HT-29 (cell line): ENCODE results near the gene LSMEM1.

DNA sequence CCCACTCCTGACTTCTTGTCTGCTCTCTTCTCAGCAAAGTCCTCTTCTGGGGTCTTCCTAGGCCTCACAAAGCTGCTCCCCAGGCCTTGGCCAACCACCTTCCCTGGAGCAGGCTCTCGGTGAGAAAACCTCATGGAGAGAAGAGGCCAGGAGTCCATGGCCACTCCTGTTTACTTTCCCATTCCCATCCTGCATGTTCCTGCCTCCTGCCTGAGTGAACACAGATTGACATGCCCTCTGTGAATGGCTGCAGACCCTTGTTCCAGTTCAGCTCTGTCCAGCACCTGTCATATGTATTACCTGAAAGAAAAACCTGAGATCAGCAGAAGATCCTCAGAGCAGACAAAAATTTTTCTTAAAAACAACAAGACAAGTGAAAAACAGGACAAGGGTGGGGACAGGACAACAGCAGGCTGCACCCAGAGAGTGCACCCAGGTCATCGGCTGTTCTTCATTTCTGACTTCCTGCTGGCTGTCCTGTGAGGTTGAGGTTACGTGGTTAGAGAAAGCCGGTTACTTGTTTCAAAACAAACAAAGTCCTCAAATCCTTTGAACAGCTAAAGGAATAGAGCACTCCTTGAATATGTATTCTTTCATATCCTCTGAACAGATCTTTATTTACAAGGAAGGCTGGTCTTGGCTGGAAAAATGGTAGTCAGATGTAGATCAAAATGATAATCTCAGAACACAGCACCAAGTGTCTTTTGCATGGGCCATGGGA is 34.0 kb upstream of the DLD start:
- RAMPAGE, long total RNA, result no peak

- RAMPAGE, long total RNA, result no peak
Observed at GRCh38 chr7:107946698-107947346, 55.8 kb downstream of the DLD start.

DNA sequence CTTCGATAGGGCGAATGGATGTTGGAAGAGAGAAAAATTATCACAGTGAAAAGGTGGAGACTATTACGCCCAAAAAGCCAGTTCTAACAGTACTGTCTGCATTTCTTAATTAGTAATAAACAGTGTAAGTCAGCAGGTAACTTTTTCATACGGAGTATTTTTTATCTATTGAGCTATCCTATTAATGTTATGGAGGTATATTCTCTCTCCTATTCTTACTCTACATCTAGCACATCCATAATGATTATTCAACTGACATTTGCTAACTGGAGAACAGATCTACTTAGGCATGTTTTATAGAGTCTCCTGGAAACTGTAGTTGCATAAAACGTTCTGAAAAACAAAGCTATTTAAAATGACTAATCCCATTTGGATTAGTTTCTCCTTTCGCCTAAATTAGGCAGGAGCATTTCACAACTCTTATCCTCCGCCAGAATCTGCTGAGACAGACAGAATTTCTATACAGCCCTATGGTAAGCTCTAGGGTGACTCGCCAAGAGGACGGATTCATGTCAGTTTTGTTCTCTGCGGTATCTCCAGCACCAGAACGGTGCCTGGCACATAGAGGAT is 44.4 kb downstream of the LAMB1 start:
- RAMPAGE, long total RNA, result no peak

DNA sequence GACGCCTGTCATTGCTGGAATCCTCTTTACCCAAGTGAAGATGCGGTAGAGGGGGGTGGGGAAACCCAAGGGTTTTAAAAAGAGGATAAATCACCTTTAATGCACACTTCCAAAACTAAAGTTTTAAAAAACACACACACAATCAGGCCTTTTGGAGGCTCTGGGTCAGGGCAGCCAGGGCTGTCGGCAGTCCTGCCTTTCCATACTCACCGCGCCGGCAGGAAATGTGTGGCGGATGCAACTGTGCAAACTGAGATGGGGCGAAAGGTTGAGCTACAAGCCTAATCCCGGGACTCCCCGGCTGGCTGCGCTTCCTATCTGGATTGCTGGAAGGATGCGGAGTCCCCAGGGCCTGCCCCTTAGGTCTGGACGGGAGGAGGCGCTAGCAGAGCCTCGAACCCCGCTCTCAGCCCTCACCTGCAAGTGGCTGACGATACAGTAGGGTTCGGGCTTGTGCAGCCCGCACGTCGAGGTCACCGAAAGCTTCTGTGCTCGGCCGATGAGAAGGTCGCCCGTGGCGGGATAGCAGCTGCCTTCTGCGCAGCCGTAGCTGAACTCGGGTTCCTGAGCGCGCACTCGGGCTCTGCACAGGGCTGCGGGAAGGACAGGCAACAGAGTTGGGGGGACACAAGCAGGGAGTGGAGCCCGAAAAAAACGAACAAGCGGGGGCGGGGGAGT is 1.7 kb downstream of the LAMB1 start:
- RAMPAGE, long total RNA, result no peak

DNA sequence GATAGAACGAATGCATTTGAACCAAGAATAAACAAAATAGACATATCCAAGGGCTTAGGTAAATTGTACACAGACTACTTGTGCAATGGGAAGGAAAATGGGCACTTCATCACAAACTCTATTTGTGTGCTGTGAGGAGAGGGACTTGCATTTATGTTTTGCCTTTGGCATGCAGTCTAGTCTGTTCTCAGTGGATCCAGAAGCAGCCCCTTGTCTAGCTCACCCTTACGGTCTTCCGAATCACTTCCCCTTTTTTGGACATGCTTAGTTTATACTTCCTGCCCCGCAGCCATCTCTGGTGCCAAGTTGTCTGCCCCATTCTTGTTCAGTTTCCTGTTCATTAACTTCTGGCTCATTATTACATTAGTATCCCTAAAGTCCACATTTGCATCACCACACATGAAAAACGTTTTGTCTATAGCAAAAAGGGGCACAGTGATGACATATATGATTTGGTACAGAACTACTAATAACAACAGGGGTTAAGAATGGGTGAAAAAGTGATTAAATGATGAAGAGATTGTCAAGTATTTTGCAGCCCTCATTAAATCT is 161.6 kb downstream of the NRCAM start:
- RAMPAGE, long total RNA, result no peak

GRCh38 chr7:108494008-108494614 is 31.8 kb downstream of the PNPLA8 start:
- RAMPAGE, long total RNA, result no peak

DNA sequence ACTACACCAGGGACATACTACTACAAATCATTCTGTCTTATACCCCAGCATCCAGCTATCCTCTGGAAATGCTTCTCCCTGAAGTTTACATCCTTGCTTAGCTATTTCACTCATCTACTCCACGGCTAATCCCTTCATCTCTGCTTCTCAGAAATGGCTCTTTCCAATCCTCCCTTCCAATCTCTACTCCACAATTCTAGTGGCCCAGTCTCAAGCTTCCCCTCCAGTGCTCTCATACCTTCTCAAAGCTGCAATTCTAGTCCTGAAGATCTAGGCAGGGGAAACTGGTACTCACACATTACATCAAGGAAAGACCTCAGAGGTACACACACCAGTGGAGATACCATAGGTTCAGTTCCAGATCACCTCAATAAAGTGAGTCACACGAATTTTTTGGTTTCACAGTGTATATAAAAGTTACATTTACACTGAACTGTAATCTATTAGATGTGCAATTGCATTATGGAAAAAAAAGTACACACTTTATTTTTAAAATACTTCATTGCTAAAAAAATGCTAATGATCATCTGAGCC is 123.1 kb downstream of the IMMP2L start:
- RAMPAGE, long total RNA, result no peak

- RAMPAGE, long total RNA, result no peak
Observed at GRCh38 chr7:111523664-111524151, 38.6 kb downstream of the IMMP2L start.

DNA sequence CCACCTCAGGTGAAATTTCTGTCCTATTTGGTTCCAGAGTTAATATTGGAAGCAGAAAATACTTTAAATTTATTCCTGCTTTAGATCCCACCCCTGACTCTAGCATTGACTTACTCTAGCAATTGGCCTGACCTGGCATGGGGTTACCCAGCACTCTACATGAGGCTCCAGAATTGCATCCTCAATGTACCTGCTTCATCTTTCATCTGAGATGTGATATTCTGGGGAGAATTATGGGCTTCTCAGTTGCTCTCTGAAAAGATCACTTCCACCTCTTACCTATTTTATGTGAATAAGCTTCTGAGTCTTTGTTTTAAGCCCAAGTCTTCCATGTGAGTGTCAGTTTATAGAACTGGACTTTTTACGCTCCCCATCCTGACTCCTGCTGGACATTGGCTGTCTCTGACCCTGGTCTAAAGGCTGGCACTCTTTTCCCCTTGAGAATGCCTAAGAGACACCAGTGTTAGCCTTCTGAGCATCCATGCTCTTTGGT is 148.4 kb upstream of the IMMP2L start:
- RAMPAGE, long total RNA, result no peak

DNA sequence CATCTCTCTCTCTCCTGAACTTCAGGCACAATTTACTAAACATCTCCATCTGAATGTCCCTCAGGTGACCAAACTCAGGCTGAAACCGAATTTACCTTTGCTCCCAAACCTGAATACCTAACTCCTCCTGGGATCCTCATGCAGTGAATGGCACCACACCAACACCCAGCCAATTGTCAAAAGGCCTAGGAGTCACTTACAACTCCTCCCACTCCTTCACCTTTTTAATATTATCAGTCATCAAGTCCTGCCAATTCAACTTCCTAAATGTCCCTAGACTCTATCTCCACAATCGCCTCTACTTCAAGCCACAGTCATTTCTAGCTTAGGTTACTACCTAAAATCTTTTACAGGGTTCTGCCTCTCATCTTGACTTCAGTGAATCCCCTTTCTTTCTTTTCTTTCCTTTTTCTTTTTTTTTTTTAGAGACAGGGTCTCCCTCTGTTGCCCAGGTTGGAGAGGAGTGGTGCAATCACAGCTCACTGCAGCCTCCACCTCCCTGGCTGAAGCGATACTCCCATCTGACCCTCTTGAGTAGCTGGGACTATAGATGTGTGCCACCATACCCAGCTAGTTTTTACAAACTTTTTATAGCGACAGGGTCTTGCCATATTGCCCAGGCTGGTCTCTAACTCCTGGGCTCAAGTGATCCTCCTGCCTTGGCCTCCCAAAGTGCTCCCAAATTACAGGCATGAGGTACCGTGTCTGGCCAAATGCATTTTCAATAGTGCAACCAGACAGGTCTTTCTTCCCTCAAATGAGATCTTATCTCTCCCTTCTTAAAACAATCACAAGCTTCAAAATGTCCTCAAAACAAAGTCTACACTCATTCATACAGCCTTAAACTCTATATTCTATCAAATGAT is 269.0 kb upstream of the IMMP2L start:
- RAMPAGE, long total RNA, result no peak

DNA sequence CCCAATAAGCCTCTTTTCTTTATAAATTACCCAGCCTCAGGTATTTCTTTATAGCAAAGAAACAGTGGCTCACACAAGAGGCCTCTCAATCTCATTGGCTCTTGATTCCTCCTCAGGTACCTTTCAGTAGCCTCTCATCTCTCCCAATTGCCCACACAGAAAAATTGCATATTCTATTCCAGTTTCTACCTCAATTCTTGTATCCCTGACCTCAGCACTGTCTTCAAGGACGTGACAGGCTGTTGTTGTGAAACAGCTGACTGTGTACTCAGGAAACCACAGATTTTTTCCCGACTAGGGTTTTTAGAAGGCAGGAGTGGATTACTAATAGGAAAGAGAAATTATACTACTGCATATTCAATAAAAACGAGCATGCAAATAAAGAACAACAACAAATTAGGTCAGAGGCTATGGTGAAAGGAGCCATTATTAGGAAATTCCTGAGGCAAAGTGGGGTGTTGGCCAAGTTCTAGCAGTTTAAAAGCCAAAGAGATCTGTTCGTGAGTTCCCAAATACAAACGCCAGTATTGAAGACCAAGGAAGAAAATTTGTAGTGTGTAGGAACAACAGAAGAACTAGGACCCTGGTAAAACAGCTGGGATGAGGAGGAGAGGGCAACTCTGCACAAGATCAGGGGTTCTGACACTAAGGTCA is 93.4 kb downstream of the DOCK4 start:
- RAMPAGE, long total RNA, result no peak

DNA sequence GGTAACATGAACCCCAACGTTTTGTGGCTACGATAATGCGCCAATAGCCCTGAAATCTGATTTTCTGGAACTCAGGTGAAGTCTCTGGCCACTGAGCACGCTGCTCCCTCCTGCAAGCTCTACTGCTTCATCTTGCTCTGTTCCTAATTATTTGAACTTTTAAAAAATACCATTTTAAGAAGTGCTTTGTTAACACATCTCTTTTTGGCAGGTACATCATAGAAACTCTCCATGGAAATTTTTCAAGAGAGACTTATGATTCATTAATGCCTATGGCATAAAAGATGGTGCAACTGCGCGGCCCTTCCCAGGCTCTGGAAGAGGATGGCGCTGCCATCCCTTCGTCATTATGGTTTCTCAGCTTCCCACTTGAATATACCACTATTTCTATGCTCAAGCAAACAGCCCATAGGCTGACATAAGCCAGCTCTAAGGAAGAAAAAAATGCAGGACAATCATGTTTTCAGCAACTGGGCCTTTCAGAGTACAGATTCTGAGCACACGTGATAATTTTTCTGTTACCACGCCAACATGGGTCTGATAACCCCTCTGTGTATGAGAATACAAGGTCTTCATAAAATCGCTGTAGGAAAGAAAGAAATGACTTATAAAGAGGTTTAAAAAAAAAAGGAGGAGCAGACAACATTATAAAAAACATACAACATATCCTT is 57.2 kb downstream of the DOCK4 start:
- RAMPAGE, long total RNA, result no peak

DNA sequence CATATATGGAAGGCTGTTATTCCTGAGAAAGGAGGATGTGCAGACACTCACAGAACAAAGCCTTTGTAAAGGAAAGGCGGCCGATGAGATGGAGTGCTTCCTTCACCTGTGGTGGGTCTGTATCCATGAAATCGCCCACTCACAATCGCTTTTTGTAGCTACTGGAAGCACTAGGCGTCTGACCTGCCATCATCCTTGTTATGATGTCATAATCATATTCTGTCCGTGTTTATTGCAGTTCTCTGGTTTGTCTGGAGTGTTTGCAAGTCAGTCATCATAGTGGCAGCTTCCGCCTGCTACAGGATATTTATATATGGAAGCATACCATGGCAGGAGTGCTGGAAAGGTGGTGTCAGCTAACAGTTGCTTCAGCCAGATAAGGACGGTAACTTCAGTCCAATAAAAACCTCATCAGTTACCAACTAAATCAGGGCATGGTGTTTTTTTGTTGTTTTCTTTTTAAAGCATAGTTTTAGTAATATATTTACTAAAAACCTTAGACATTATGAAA is at the start of gene LSMEM1:
Gene LSMEM1, plus strand, starts transcription at position 394 of the 511 bp plus-strand sequence.
- RAMPAGE, long total RNA, result no peak

GRCh38 chr7:112789612-112790228 is 473 bp downstream of the TMEM168 start:
- RAMPAGE, long total RNA, result no peak

DNA sequence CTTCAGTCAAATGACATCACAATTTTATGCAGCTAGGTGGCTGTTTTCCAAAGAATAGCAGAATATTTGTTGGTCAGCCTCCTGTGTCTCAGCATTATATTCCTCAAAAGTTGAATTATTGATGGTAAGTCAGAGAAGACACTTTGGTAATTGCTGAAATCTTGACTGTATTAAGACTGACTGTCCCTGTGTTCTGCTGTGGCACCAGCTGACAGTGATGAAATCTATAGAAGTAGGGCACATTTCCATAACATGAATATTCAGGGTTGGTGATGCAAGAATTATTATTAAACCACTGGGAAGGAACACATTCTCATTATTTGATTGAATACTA is 24.4 kb upstream of the SMIM30 start:
- RAMPAGE, long total RNA, result no peak

- RAMPAGE, long total RNA, result no peak
Observed at GRCh38 chr7:114048354-114048704, 129.5 kb upstream of the PPP1R3A start.

DNA sequence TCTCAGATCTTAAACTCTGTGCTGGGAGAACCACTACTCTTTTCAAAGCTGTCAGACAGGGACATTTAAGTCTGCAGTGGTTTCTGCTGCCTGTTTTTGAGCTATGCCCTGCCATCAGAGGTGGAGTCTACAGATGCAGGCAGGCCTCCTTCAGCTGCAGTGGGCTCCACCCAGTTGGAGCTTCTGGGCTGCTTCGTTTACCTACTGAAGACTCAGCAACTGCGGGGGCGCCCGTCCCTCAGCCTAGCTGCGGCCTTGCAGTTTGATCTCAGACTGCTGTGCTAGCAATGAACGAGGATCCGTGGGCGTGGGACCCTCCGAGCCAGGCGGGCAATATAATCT is 159.4 kb upstream of the FOXP2 start:
- RAMPAGE, long total RNA, result no peak

DNA sequence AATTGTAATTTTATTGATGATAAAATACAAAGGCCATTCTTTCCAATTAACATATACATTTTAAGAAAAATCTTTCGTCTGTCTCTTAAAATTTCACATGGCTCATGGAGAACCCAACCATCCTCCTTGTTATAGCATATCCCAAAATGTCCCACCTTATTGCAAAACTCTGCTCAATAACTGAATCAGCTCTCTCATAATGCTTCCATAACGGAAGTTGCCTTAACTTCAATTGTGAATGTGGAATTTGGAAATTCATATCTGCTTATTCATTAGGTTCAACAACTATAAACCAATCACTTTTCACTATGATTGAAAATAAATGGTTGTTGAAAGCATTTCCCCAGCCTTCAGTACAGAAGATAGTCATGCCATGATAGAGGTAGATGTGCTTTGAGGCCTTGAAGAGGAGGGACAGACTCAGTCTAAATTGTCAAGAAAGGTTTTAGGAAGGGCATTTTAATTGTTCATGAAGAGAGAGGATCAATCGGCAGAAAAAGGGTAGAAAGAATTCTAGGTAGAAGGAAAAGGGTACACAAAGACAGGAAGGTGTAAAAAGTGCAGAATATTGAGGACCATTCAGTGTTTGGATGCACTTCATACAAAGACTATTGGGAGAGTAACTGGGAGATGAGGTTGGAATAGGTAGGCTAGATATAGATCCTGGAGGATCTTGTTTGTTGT is 20.4 kb downstream of the FOXP2 start:
- RAMPAGE, long total RNA, result no peak

GRCh38 chr7:114509591-114510083 is 95.0 kb downstream of the FOXP2 start:
- RAMPAGE, long total RNA, result no peak

DNA sequence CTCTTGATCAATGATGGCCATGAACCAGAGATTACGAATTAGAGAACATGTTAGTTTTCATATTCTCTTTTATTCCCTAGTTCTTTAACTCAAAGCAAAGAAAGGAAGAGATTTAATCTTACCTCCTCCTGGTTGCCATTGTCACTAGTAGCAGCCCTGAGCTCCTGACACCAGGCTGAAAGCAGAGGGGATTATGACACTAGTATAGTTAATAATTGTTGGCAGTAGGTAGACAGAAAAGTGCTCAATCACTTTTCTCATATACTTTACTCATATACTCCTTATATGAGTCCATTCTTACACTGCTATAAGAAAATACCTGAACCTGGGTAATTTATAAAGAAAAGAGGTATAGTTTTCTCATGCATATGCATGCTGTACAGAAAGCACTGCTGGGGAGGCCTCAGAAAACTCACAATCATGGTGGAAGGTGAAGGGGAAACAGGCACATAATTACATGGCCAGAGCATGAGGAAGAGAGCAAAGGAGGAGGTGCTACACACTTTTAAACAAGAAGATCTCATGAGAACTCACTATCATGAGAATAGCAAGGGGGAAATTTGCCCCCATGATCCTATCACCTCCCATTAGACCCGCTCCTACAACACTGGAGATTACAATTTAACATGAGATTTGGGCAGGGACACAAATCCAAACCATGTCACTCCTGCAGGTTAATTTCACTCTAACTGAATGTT is 39.5 kb downstream of the MDFIC start:
- RAMPAGE, long total RNA, result no peak